Epithelial cell of alveolus of lung (primary cell): ENCODE results near the genes SLFNL1 and ZMYND12.

DNA sequence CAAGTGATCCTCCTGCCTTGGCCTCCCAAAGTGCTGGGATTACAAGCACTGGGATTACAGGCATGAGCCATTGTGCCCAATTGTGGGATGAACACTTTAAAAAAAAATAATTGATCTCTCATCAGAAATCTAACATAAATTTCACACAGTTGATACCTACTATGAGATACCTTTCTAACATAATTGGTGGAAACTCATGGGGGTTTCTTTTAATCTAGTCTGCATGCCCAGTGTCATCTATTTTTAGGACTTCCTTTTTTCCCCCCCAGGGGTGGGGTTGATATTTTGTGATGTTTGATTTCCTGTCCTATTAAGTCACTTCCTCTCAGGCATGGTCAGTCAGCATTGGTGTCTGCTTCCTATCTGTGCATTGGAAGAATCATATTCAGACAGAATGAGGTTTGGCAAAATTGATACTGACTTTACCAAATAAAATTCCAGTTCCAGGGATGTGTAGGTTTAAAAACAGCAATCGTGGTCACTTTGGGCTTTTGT lies 21.5 kb downstream of the NFYC start:
- RAMPAGE, long total RNA, result no peak
- RRBS, result no CpG with 5 or more reads among the region's 1 CpG

DNA sequence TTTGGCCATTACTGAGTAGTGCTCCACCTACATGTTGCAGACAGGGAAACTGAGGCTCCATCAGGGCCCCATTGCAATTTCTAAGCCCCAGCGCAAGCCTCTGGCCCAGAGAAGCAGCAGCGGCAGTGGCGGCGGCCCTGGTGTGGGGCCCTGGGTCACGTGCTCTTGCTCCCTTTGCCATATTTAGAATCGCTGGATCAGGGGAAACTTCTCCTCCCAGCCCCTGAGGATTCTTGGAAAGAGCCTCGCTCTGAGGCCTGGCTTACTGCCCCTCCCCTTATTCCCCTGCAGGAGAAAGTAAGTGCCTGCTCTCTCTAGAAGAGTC lies 23.7 kb downstream of the KCNQ4 start:
- RAMPAGE, long total RNA, result no peak
- RRBS, result no CpG with 5 or more reads among the region's 7 CpGs

- RAMPAGE, long total RNA, result no peak
- RRBS, result no CpG with 5 or more reads among the region's 3 CpGs
Measured at GRCh38 chr1:40864050-40864427, 1.9 kb upstream of the CITED4 start.

DNA sequence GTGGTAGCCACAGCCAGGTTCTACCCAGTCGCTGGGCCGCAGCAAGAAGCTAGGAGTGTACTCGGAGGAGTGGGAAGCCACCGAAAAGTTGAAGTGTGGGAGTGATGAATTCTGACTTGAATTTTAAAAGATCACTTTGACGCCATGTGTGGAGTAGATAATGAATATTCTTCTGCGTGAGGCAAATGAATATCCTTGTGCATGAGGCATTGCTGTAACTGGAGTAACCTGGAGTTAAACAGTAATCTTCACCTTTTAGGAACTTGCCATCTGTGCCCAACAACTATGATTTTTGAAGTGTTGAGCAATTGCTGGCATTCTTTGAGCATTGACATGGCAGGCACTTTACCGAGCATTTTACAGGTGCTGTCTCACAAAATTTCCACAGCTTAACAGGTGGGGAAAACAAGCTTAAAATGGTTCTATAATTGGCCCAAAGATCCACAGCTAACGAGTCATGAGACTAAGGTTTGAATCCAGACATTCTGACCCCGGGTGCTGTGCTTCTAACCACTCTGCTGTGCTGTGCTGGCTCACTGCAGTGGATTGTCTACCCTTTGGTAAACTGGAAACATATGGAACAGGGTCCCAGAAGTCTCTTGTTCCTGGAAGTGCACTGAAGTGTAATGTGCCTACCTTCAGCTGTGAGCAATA lies 7.0 kb downstream of the CTPS1 start:
- RAMPAGE, long total RNA, result no peak
- RRBS, result no CpG with 5 or more reads among the region's 9 CpGs

DNA sequence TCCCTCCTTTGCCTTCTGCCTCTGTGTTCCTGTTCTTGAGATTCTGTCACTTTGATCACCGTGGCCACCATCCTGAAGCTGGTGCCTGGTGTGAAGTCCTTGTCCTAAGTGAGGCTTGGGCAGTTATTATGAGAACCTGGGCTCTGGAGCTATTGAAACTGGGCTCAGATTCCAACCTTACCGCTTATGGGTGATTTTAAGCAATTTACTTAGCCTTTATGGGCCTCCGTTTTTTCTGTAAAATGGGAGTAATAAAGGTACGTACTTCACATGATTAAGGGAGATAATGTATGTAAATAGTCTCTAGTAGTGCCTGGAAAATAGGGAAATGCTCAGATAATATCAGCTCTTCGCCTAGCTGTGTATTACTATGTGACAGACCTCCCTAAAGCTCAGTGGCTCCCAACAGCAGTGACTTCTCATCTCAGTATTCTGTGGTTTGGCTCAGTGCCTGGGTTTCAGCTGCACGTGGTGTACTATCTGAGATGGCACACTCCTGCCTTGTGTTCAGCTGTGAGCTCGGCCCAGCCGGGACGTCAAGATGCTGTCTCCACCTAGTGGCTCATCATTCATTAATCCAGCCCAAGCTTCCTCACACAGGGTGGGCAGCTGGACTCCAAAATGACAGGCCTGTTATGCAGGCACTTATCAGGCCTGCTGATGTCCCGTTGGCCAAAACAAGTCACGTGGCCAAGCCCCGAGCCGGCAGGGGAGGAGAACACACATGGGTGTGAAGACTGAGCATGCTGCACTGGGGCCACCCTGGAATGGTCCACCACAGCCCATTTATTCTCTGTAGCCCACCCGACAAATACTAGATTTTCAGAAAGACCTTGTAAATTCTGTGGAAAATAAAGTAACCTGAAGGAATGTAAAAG lies 17.9 kb downstream of the SLFNL1 start:
- RAMPAGE, long total RNA, result no peak
- RRBS, result no CpG with 5 or more reads among the region's 14 CpGs

GRCh38 chr1:41021025-41022023 lies at the start of gene SLFNL1:
SLFNL1 (minus strand) TSS chr1:41021725.
- RAMPAGE, long total RNA, result no peak
- RRBS, result no CpG with 5 or more reads among the region's 14 CpGs

- RAMPAGE, long total RNA, result no peak
- RRBS, result no CpG with 5 or more reads among the region's 3 CpGs
Measured at GRCh38 chr1:41035095-41035756, 13.7 kb upstream of the SLFNL1 start.

DNA sequence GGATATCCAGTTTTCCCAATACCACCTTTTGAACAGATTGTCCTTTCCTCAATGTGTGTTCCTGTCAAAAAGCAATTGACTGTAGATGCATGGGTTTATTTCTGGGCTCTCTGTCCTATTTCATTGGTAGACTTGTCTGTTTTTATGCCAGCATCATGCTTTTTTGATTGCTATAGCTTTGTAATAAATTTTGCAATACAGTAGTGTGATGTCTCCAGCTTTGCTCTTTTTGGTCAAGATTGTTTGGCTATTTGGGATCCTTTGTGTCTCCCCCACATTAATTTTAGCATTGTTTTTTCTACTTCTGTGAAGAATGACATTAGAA lies 76.1 kb downstream of the SCMH1 start:
- RAMPAGE, long total RNA, result no peak

- RAMPAGE, long total RNA, result no peak
- RRBS, result no CpG with 5 or more reads among the region's 1 CpG
Measured at GRCh38 chr1:41170542-41171587, 71.2 kb downstream of the SCMH1 start.

- RAMPAGE, long total RNA, result no peak
- RRBS, result 18% methylated on average over 2 of the region's 11 CpGs
Measured at GRCh38 chr1:41418696-41419239, 65.7 kb downstream of the EDN2 start.

DNA sequence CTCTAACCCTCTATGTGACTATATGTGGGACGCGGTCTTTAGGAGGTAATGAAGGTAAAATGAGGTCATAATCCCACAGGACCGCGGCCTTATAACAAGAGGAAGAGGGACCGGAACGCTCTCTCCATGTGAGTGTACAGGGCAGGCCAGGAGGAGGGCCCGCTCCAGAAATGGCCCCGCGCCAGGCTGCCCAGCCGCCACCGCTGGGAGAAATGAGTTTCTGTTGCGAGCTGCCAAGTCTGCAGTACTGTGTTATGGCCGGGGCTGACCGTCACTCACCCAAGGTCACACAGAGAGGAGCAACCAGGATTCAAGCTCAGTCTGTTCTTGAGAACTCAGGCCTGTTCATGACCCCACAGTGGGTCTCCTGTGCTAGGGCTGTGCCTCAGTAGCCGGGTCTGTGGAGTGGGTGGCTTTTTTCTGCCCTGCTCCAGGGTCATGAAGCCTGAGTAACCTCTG lies 52.1 kb downstream of the EDN2 start:
- RAMPAGE, long total RNA, result no peak
- RRBS, result no CpG with 5 or more reads among the region's 15 CpGs

GRCh38 chr1:41498697-41499303 lies 14.3 kb upstream of the EDN2 start:
- RAMPAGE, long total RNA, result no peak
- RRBS, result no CpG with 5 or more reads among the region's 16 CpGs

DNA sequence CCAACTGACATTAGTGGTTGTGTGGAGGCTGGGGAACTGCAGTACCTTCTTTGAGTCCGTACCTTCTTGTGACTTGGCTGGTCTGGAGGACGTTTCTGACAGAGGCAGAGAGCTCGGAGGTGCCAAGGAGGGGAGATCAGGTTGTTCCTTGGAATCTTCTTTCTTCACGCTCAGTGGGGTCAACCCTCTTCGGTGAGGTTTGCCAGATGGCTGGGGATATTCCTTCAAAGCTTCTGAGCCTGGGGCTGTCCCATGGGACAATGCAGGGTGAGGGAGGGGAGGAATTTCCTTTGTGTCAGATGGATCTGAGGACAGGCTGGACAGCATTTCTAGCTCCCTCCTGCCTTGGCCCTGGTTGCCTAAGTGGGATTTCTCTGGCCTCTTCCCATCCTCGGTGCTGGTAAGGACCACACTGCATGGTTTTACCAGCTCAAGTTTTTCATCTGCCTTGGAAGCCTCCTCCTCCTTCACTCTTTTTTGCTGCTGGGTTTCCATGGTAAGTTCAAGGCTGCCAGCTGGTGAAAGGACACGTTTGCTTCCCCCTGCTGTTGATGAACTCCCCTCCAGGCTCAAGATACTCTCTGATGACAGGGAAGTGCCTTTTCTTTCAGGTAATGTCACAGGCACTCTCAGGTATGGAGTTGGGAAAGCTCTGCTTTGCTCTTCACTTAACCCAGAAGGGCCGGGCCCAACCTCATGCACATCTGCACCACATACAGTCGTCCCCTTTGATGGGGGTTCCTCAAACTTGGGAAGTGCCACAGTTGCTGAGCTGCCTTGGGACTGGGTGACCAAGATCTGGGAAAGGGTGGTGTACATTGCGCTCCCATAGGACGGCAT lies 95.7 kb upstream of the EDN2 start:
- RAMPAGE, long total RNA, result no peak
- RRBS, result no CpG with 5 or more reads among the region's 11 CpGs

- RAMPAGE, long total RNA, result no peak
- RRBS, result no CpG with 5 or more reads among the region's 4 CpGs
Measured at GRCh38 chr1:41631728-41631927, 147.1 kb upstream of the EDN2 start.

- RAMPAGE, long total RNA, result no peak
- RRBS, result no CpG with 5 or more reads among the region's 8 CpGs
Measured at GRCh38 chr1:41681208-41681709, 196.8 kb upstream of the EDN2 start.

DNA sequence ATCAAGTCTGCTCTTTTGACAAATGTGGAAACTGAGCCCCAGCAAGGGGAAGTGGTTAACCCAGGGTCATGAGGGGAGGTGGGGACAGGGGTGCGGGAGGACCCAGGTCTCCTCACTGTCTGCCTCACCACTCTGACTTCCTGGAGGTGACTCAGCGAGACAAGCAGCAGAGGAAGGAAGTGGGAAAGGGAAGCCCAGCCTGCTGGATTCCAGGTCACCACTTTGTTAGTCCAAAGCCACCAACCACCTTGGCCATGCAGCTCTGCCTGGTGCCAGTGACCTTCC lies 199.5 kb upstream of the EDN2 start:
- RAMPAGE, long total RNA, result no peak
- RRBS, result no CpG with 5 or more reads among the region's 2 CpGs

GRCh38 chr1:41728307-41729345 lies 190.1 kb downstream of the HIVEP3 start:
- RAMPAGE, long total RNA, result no peak
- RRBS, result no CpG with 5 or more reads among the region's 13 CpGs

DNA sequence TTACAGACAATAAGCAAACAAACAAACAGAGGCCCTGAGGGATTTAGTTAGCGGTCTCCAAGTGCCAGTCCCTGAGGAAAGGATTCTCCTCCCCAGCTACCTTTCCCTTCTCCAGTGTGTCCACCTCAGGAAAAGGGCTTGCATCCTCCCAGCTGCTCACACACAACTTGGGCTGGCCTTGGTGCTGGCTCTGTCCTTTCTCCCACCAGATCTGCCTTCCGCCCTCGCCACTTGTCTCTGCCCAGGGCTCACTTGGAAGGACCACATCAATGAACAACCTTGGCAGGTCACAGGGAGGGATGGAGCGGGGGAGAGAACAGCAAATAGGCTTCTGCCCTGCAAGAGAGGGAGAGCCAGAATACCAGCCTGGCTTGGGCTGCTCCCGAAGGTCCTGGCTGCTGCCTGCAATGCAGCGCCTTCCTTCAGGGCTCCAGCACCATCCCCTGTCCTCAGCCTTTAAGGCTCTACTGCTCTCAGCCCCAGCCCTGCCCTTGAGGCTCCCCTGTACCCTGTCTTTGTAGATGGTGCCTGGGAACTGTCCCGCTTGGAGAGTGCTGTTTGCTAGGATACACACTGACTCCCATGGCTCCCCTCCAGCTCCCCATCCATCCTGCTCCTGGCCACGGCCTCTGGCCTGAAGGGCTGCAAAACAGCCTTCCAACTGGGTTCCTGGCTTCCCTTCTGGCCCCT lies 43.8 kb downstream of the HIVEP3 start:
- RAMPAGE, long total RNA, result no peak
- RRBS, result no CpG with 5 or more reads among the region's 8 CpGs

GRCh38 chr1:42177553-42178015 lies 13.0 kb upstream of the GUCA2A start:
- RAMPAGE, long total RNA, result no peak
- RRBS, result no CpG with 5 or more reads among the region's 6 CpGs

GRCh38 chr1:42455784-42456147 lies at the start of gene ZMYND12:
ZMYND12 (minus strand) TSS chr1:42456022.
- RAMPAGE, long total RNA, result no peak
- RRBS, result no CpG with 5 or more reads among the region's 24 CpGs